Left common carotid artery plus branches (tissue), 1 donor: ENCODE data around the genes BMP15, NUDT10, CENPVL3, SPANXN5 and FAM156B.

GRCh38 chrX:50697480-50698204, 116.4 kb downstream of the SHROOM4 start:
- PRO-cap: no peak

GRCh38 chrX:50910369-50910991, at the start of gene BMP15:
Gene BMP15 (plus strand): TSS chrX:50910735.
- PRO-cap: no peak

DNA sequence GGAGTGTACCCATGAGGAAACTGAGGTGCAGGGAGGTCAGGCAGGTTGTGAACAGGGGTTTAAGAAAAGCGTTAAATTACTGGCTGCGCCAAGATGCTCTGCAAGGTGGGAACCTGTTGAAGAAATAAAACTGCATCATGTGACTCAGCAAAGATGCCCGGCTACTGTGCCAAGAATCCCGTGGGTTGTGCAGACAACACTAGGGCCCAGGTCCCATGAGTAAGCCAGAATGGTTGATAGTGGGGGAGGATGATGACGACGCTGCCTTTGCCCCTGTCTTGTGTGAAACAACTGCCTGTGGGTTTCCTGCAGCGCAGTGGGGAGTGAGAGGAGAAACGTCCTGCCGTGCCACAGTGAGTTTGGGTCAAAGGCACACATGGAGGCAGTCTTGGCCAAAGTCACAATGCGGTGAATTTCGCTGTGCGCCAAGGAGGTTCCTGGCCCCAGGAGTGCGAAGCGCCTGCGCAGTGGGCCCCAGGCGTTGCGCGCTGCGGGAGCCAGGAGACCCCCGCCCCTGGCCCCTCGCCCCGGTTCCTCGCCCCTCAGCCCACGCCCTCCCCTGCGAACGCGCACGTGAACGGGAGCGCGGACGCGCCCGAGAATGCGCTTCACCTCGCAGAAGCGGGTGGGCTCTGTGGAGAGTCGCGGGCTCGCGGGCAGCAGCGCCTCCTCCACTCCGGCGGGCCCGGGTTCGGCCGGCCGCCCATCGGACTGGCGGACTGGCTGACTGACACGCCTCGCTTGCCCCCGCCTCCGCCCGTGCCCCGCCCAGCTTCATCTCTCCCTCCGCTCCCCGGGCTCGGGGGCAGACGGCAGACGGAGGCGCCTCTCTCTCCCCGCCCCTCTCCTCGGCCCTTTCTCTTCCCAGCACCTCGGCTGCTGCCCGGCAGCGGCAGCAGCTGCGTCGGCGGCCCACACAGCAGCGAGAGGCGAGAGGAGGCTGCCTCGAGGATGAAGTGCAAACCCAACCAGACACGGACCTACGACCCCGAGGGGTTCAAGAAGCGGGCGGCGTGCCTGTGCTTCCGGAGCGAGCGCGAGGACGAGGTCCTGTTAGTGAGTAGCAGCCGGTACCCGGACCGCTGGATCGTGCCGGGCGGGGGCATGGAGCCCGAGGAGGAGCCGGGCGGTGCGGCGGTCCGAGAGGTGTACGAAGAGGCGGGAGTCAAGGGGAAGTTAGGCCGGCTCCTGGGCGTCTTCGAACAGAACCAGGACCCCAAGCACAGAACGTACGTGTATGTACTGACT, at the start of gene NUDT10:
Gene NUDT10 (plus strand): TSS at position 808 of the 1,248 bp plus-strand sequence.
- PRO-cap: unidirectional peak, plus-strand start at position 808 of the sequence

DNA sequence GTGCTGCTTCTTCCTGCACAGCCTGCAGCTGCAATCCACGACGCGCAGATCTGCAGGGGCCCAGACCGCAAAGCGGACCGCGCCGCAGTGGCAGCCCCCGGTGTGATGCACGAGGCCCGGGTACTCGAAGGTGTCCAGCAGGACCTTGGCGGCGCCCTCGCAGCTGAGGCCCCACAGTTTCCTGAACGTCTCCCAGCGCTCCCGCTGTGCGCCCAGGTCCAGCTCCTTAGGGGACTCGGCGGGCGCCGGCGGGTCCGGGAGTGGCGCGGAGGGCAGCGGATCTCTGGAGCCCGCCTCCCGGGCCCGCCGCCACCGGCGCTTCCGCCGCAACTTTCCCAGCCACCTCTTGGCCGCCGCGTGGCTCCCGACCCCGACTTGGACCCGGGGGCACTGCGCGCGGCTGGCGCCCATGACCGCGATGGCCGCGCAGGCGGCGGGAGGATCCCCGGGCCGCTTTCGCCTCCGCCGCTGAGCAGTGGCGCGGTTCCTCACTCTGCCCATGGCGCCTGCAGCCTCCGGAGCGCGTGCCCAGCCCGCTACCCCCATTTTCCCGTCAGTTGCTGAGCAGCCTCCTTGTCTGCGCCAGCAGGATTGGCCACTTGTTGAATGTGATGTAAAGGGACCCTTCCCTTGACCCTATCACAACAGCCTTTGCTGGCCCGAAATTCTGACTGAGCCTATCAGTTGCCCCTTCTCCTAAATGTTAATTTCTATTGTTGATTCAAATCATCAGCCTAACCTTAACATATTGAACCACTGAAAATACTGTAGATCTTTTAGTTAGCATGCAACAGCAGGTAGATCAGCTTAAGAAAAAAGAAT, at the start of gene CENPVL3:
Gene CENPVL3 (minus strand): TSS at position 540 of the 822 bp plus-strand sequence.
- PRO-cap: no peak

DNA sequence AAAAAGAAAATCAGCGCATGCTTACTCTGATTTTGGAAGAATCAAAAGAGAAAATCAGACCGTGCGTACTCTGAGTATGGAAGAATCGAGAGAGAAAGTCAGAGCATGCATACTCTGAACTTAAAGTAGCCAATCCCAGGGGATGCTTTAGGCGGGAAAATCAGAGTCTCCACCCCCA, 118 bp downstream of the SSX7 start:
- PRO-cap: no peak

DNA sequence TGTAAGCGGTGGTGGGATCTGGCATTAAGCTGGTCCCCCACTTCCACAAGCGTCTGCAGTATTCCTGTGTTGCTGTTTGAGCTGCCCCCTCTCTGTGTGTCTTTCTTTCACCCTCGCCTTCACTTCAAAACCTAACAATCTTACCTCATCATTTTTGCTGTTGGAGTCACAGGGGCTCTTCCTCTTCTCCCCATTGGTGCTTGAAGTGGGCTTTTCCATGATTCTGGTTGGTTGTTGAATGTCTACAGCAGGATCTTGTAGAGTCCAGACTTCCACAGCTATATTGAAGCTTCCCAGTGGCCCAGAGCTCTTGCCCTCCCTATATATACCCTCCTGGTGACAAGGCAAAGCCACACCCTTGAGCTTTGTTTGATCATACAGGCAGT, at the start of gene SPANXN5:
Gene SPANXN5 (minus strand): TSS at position 298 of the 386 bp plus-strand sequence.
- PRO-cap: no peak

GRCh38 chrX:52897083-52897612, at the start of gene FAM156B:
Gene FAM156B (plus strand): TSS chrX:52897330.
- PRO-cap: no peak

- PRO-cap: no peak
Observed at GRCh38 chrX:52979261-52980207, 21.2 kb upstream of the FAM156A start.

DNA sequence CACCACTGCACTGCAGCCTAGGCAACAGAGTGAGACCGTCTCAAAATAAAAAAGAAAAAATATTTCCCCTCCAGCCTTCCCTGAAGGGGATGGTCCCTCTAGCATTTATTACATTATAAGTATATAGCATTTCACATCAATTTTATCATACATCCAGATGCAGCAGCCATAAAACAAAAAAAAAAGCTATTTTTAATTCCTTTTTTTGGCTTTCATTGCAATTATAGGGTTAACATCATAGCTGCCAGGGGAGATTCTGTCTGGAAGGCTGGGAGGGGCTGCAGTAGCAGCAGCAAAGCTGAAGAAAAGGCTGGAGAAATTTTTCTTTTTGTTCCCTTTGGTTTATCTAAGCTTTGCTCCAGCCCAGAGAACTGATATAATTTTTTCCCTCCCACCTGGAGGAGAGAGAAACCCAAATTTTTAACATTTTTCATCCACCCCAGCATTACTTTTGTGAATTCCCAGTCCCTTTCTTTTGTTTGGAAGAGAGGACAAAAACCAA, 24.9 kb upstream of the FAM156A start:
- PRO-cap: no peak

- PRO-cap: no peak
Observed at GRCh38 chrX:53000577-53001336, 42.4 kb upstream of the FAM156A start.

- PRO-cap: unidirectional peak, plus-strand start at chrX:53081145
Observed at GRCh38 chrX:53080604-53081396, 1.4 kb upstream of the TSPYL2 start.

DNA sequence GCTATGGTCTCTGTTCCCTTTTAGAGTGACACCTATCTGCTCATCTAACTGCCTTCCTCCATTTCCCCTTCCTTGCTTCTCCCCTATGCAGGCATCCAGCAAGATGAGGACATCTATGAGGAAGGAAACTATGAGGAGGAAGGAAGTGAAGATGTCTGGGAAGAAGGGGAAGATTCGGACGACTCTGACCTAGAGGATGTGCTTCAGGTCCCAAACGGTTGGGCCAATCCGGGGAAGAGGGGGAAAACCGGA, 5.4 kb downstream of the TSPYL2 start:
- PRO-cap: no peak

DNA sequence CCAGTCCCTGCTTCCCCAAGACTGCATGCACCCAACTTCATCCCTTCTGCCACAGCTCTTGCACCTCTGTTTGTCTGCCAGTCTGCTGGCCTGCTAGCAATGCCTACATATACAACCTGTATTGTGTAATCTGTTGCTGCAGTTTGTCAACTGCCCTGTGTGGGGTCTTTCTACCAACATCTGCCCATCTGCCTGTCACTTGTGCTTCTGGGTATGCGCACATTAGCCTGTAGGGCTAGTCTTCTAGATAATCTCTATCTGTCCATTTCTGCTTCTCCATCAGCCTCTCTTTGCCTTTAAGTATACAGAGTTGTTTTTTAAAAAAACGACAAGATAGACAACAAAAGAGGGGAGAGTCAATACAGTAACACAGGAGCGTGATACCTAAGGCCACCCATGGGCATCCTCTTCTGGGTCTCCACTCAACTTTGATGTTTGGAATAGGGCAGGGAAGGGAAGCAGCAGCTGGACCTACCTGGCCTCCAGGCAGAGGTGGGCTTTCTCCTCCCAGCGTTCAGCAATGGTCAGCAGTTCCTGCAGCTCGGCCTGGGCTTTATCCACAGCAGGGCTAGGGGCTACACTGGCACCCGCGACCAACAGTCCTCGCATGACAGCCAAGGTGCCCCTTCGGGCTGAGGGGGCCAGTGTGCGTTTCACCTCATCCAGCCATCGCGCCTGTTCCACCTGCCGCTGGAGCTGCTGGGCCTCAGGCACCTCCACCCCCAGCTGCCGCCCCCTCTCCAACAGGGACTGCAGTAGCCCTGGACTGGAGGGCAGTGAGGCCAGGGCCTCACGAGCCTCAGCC, 28.6 kb downstream of the KDM5C start:
- PRO-cap: no peak

DNA sequence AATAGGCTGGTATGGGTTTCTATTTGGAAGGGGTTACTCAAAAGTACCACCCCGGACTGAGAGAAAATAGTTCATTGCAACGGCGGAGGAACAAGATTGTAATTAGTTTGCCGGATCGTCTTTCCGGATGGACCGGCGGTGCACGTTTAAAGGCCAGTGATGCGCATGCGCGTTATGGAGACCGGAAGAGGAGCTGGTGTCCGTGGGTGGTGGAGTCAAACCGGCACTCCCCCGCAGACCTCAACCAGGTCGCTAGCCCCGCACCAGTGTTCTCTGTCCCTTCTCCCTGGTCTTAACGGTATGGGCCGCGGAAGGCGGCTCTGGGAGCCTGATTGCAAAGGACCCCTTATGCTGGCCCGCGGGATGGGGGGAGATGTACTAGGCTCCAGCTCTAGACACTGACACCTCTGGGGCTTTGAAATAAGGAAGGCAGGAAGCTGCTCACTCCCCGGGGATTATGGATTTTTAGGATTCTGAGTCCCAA, 363 bp upstream of the KDM5C start:
- PRO-cap: bidirectional peak, plus-strand start at position 175 of the sequence, minus-strand start outside the sequence; unidirectional peak, plus-strand start at position 226 of the sequence

- PRO-cap: no peak
Observed at GRCh38 chrX:53290336-53290801, 30.8 kb downstream of the IQSEC2 start.

DNA sequence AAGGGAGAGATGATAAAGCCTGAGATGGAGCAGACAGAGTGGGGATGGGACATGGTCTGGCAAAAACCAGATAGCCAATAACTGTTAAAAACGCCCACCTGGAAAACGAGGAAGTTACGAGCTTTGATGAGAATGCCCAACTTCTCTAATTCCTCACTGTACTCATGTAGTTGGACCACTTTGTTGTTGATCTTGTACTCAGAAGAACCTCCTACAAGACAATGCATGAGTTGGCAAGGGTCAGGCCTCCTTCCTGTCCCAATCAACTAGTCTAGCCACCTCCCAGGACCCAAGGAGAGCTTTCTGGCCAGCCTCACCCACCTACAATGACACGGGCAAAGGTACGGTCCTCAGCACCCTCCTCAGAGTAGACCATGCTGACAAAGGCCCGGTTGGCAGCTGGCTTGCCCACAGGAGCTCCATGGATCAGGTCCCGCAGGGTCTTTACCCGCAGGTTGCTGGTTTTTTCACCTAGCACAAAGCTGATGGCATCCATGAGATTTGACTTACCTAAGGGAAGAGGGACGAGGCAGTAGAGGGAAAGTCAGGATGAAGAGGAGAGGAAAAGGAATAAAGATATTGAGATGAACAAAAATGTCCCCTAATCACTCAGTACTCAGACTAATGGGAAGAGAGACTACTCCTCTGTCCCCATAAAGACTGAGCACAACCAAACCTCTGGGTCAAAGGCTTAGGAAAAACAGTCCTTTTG, 7.6 kb downstream of the SMC1A start:
- PRO-cap: no peak

GRCh38 chrX:53564822-53565412, 121.6 kb downstream of the HUWE1 start:
- PRO-cap: no peak

DNA sequence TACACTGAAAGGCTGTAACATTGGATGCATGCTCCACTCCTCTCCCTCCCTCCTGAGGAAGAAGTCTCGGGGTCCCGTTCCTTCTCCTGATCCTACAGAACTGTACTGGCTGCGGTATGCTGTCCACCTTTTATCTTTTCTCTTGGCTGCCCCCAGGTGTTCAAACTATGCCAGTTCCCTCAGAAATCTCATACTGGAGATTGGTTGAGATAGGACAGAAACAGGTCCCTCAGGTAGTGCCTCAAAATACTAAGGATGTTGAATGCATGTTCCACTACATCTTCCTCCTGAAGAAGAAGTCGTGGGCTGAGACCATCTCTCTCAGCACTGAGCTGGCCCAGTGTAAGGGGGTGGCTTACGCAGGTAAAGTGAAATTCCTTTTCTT, 145.4 kb upstream of the HUWE1 start:
- PRO-cap: no peak

DNA sequence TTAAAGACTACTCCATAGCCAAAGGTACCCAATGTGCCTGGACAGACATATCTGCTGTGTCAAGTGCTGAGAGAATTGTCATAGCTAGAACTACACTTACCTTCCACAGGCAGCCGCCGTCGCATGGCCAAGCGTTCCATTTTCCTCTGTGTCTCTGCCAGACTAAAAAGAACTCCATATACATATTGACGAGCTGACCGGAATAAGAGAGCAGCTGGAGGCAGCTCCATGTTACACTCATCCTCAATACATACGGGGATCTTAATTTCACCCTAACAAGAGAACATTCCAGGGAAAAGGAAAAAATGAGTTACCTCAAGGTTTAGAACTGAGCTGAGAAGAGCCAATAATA, 50.5 kb downstream of the FAM120C start:
- PRO-cap: no peak

- PRO-cap: no peak
Observed at GRCh38 chrX:54183619-54183992, 552 bp upstream of the FAM120C start.